Parietal lobe (tissue), 2 donors: ENCODE data around the genes RHOXF2 and ATP1B4.

GRCh38 chrX:120125271-120125852 lies 9.6 kb upstream of the RHOXF1 start:
- RAMPAGE, long total RNA = no peak

- RAMPAGE, long total RNA = no peak
These were observed at the start of gene RHOXF2 for GRCh38 chrX:120158362-120158918. RHOXF2 (plus strand) TSS chrX:120158613.

- RAMPAGE, long total RNA = no peak
These were observed 7.1 kb downstream of the TMEM255A start for GRCh38 chrX:120304120-120304659.

GRCh38 chrX:120309319-120309880 lies 1.9 kb downstream of the TMEM255A start:
- RAMPAGE, long total RNA = no peak

DNA sequence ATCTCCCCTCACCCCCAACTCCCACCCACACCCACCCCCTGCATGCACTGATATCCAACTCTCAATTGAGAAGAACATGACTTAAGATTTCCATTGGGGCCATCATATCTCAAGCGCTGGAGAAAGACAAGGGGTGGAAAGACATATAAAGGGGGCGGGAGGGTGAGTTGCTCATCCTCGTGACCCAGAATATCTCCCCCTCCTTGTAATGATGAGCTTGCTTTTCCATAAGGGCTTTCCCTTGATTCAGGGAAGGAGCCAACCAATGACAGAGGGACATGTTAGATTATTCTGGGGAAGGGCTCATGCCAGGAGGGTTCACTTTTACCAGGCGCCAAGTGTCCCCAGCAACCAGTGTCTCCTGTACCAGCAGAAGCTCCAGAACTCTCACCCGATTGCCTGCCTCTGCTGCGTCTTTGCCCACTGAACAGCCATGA lies at the start of gene ATP1B4:
Gene ATP1B4, plus strand, starts transcription at position 354 of the 437 bp plus-strand sequence.
- RAMPAGE, long total RNA = no peak

DNA sequence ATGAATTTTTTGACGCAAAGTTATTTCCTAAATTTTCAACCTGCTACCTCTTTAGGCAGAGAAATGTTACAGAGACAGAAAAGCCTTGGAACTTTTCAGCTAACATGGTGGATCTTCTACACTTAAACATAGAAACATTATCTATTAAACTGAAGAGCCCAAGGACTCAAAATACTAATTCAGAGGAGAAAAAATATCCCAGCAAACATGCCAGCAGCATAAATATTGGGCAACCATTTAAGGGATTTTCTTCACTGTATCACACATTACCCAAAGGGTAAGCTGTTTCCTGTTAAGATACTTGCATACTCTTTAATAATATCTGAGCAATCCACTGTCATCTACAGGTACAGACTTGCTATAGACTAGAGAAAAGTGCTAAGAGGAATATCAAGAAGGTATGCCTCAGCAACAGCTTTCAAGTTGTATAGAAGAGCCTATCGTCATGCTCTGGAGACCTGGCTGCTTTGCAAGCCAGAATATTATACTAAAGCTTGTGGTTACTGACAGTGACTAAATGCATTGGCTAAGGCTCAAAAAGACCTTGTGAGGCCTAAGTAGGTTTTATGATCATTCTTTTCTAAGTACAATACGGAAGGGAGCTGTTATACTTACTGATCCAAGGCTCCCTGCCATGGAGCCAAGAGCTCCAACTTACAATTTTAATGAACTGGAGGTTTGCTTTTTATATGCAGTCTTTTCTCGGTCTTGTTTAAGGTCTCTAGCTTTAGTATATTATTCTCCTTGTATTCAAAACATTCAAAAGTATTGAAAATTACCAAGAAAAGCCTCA lies 11.4 kb downstream of the LAMP2 start:
- RAMPAGE, long total RNA = no peak

DNA sequence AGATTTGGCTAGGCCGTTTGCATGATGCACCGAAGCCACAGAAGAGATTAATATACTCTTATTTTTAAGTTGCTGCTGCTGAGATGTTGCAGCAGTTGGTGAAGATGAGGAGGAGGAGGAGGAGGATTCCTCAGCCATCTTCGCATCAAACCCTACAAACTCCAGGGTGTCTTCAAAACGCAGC lies 714 bp downstream of the CUL4B start:
- RAMPAGE, long total RNA = no peak

DNA sequence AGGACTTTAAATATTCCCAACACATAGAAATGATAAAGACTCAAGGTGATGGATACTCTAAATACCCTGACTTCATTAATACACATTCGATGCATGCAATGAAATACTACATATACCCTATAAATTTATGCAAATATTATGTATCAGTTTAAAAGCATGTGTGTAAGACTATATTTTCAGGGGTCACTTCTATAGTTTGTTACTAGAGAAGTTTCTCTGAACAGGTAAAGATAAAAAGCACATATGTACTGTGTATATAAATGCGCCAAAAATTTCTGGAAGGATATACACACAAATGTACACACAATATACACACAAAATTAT lies 14.7 kb upstream of the MCTS1 start:
- RAMPAGE, long total RNA = no peak

DNA sequence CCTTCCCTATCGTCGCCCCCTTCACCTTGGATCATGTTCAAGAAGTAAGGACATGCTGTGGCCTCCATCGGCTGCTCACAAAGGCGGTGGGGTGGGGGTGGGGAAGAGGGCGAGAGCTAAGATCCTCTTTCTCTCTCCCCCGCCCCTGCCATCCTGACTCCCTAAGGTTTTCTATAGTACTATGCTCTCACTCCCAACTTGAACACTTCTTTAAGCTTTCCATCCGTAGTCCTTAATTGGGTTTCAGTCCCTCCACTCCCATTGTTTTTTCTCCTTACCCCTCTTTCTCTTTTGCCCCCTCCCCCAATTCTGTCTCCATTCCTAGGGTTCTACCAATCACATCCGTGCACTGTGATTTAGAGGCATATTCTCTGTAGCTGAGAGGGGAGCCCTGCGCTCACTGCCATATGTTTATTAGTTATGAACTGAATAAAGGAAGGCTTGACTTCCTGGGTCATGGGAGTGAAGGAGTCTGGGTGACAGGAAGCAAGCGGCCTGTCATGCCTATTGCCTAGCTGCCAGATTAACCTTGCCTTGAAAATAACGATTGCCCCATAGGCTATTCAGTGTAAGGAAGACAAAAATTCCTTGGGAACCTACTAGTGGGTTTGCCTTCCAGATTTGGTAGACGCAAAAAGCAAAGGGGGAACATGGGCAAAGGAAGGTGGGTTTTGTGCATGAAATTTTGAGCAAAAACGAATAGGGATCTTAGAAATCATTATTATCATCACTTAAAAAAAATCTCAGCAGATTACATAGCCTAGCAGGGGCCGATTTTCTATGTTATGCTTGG lies 499 bp downstream of the MCTS1 start:
- RAMPAGE, long total RNA = no peak

- RAMPAGE, long total RNA = no peak
These were observed 30.7 kb upstream of the C1GALT1C1 start for GRCh38 chrX:120660629-120660894.

DNA sequence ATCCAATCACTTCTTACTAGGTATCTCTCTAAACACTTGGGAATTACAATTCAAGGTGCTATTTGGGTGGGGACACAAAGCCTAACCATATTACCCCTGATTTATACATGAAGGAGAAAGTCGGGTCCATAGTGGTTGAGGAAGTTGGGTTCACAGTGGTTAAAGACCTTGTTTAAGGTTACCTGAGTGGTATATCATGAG lies 329.6 kb downstream of the GLUD2 start:
- RAMPAGE, long total RNA = no peak

- RAMPAGE, long total RNA = no peak
These were observed 614 bp downstream of the GRIA3 start for GRCh38 chrX:123184704-123185079.

DNA sequence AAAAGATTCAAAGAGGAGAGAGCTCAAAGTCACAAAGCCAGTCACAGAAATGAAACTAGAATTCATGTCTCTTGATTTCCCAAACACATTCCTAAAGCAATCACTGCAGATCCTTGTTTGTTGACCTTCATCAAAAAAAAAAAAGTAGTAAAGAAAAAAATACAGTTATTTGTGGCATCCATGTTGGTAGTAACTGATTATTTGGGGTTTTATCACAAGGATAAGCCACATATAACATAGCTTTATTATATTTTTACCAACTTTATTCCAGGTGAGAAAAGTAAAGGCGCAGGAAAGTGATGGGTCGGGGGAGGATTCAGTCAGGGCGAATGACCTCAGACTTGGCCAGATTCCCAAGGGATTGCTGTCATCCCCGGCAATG lies 17.5 kb downstream of the GRIA3 start:
- RAMPAGE, long total RNA = no peak

DNA sequence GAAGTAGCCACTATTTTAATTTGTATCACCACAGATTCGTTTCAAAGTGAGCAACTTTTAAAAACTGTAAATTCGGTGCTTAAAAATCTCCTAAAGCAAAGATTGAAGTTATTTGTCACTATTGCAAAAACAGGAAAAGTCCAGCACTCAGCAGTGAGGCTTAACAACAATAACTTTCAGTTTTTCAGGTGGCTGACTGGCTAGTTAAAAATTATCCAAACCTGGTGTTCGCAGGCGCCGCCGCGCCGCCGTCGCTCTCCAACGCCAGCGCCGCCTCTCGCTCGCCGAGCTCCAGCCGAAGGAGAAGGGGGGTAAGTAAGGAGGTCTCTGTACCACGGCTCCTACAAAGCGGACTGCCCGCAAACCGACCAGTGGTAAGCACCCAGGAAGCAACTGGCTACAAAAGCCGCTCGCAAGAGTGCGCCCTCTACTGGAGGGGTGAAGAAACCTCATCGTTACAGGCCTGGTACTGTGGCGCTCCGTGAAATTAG lies 218.7 kb downstream of the THOC2 start:
- RAMPAGE, long total RNA = no peak

DNA sequence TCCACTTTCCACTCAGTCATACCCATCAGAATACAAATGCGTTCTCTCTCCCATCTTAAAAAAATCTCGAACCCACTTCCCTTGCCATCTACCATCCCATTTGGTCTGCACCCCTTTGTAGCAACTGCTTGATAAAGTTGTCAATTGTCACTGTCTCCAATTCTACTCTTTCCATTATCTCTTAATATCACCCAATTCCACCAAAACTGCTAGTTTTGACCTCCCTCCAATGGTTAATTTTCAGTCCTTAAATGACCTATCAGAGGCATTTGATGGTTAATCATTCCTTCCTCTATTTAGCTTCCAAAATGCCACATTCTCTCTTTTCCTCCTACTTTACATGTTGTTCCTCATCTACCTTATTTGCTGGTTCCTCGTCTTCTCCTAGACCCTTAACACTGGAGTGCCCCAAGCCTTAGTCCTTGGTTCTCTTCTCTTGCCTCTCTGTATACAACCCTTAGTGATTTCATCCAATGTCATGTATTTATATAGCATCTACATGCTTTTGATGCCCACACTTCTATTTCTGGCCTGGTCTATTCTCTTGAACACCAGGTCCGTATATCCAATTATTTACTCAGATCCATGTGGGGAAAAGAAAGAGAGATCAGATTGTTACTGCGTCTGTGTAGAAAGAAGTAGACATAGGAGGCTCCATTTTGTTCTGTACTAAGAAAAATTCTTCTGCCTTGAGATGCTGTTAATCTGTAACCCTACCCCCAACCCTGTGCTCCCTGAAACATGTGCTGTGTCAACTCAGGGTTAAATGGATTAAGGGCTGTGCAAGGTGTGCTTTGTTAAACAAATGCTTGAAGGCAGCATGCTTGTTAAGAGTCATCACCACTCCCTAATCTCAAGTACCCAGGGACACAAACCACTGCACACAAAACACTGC lies 53.5 kb downstream of the THOC2 start:
- RAMPAGE, long total RNA = no peak

- RAMPAGE, long total RNA = no peak
These were observed 113.5 kb upstream of the TEX13C start for GRCh38 chrX:125206060-125206678.

- RAMPAGE, long total RNA = no peak
These were observed 92.5 kb downstream of the DCAF12L1 start for GRCh38 chrX:126459884-126460709.

DNA sequence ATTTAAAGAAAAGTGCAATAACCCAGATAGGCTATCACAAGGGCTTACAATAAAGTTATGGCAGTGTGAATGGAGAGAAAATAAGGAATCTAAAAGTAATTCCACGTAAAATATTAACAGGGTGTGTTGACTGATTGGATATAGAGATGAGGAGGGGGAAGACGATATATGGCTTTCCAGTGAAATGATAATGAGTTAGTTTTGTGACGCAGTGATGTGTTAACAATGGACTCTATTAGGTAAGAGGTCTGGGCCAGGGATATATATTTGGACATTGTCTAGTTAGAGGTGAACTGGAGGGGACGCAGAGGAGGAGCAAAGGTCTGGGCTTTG lies 534 bp upstream of the OCRL start:
- RAMPAGE, long total RNA = no peak

GRCh38 chrX:129653622-129654271 lies 1.0 kb downstream of the APLN start:
- RAMPAGE, long total RNA = no peak

- RAMPAGE, long total RNA = no peak
These were observed 17.6 kb downstream of the SASH3 start for GRCh38 chrX:129797307-129797695.